GM06990 (cell line): ENCODE results near the genes FBXO36, SPATA3 and B3GNT7.

DNA sequence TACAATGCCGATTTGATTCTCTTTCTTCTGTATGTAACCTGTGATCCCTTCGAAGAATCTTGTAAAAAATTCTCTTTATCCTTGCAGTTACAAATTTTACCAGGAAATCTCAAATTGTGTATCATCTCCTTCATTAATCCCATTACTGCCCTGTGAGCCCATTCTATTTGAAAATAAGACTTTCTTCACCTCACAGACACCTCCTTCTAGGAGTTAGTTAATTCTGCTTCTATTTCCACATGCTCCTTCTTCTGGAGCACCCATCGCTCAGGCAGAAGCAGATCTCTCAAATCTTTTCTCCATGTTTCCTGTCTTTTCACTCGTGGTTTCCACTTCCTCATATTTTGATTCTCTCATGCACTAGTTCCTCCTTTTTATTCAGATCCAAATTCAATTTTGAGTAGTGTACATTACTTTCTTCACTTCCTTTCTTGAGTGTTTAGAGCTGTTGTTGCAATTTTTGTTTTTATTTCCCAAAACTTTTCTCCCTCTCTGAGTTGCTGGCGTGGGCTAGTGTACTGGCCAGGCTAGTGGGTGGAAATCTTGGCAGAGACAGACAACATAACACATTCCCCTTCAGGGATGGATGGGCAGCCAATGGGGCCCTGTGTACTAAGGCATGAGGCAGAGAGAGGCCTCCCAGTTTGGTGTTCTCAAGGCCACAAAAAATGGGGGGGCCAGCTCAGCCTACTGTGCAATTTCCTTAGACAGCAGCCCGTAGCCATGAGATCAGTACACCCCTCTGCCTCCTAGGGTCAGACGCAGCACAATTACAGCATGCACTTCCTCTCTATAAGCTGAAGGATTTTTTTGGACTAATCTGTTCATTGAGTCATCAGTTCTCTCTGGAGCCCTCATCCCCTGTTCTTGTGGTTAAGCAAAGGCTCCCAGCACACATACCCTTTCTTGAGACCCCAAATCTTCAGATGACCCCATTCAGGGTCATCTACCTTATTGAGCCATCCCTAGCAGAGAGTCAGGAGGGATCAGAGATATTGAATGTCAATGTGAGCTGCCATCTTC lies 145.1 kb upstream of the PID1 start:
- RRBS: no CpG with 5 or more reads among the region's 7 CpGs

DNA sequence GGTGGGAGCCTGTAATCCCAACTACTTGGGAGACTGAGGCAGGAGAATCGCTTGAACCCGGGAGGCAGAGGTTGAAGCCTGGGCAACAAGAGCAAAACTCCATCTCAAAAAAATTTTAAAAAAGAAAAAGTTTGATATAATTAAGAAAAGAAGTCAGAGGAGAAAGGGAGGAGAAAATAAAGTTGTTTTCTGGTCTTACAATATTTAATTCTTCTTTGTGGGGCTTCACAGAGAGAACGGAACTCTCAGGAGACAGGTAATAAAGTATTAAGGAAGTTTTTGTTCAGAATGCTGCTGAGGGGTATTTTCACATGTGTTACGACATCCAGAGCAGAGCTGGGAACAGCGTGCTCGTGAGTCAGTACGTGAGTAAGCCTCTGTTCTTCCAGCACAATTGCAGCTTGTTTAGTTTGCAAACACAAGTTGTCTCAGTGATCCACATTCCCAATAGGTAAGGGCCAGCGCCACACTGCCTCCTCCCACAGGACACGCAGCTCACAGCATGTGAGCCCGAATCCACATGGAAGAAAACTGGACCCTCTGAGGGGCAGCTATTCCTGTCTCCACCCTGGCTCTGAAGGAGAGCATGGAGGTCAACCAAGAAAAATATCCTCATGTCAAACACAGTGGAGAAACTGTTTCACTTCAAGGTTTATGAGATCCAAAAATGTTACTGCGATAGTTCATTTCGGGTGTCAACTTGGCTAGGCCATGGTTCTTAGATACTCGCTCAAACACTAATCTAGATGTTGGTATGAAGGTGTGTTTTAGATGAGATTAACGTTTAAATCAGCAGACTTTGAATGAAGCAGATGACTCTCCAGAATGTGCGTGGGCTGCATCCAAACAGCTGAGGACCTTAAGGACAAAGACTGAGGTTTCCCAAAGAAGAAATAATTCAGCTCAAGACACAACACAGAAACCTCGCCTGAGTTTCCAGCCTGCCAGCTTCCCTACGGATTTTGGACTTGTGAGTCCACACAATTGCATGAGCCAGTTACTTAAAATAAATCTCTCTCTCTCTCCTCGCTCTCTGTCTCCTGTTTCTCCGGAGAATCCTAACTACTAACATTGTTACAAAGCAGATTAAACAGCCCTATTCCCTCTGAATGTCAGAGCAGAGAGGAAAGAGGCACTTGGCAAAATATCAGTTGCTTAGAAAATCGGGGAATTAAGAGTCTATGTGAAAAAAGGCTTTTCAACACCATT lies 174.1 kb upstream of the PID1 start:
- RRBS: no CpG with 5 or more reads among the region's 20 CpGs

DNA sequence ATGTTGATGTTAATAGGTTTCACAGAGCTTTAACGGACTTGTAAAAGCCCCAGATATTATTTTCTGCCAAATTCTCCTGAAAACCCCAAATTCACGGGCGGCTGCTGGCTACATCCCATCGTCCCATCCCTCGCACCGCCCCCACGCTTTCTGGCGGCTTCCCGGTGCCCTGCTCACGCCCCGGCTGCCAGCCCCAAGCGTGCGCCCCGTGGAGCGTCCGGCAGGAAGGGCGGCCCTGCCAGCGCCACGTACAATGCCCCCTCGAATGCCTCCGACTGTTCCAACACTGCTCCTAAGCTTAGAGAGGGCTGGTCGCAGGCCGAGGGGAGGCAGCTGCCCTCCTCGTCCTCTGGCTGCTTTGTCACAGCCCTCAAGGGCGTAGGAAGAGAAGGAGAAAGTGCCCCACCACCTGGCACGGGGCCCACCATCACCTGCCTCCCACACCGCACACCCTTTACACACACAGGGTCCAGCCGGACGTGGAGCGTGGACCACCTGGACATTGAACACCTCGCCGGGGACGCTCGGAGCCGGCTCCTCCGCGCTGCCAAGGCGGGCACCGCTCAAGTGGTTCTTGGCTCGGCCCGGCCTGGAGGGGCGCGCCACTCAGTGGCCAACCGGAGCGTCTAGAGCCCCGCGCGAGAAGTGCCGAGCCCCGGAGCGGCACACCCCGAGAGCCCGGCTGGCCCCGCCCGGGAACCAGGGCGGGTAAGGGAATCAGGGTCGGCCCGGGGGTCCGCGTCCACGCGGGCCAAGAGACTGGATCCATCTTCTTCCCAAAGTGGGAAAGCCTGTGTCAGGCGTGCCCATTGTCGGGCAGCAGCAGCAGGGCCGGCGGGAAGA lies 881 bp downstream of the DNER start:
- RRBS: 8% methylated on average over 34 of the region's 66 CpGs

DNA sequence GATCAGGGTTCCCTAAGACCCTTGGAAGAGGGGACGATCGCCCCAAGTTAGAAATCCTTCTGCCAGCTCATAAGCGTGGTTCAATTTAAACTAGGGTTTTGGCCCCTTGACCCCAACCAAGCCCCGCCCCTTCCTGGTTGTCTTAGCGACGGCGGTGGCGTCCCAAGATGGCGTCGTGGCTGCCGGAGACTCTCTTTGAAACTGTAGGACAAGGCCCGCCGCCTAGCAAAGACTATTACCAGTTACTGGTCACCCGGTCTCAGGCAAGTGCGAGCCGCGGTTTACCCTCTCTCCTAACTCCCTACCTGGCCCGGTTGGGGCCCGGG lies at the start of gene FBXO36:
TSS of gene FBXO36 (plus strand) at position 157 of the 326 bp plus-strand sequence.
- RRBS: 5% methylated on average over 8 of the region's 19 CpGs

GRCh38 chr2:230086576-230086973 lies 17.9 kb upstream of the SLC16A14 start:
- RRBS: no CpG with 5 or more reads among the region's 5 CpGs

GRCh38 chr2:230166907-230167444 lies 52.8 kb downstream of the SP110 start:
- RRBS: no CpG with 5 or more reads among the region's 5 CpGs

- RRBS: no CpG with 5 or more reads among the region's 1 CpG
Observed at GRCh38 chr2:230409339-230409548, 6.8 kb upstream of the SP100 start.

GRCh38 chr2:230513527-230513962 lies 97.5 kb downstream of the SP100 start:
- RRBS: no CpG with 5 or more reads among the region's 4 CpGs

GRCh38 chr2:230582946-230583482 lies 129.6 kb upstream of the CAB39 start:
- RRBS: no CpG with 5 or more reads among the region's 6 CpGs

DNA sequence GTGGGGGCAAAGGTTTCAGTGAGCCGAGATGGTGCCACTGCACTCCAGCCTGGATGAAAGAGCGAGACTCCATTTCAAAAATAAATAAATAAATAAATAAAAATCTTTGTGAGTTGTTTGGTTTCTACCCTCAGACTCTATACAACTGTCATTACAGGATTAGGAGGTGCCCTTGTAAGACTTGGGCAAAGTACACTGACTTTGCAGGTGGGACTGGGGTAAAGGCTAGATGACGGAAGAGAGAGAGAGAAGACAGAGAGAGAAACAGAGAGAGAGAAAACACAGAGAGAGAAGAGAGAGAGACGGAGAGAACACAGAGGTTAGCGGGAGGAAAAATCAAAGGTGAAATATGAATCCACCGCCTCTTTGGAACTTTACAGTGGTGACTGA lies 25.3 kb upstream of the CAB39 start:
- RRBS: no CpG with 5 or more reads among the region's 6 CpGs

DNA sequence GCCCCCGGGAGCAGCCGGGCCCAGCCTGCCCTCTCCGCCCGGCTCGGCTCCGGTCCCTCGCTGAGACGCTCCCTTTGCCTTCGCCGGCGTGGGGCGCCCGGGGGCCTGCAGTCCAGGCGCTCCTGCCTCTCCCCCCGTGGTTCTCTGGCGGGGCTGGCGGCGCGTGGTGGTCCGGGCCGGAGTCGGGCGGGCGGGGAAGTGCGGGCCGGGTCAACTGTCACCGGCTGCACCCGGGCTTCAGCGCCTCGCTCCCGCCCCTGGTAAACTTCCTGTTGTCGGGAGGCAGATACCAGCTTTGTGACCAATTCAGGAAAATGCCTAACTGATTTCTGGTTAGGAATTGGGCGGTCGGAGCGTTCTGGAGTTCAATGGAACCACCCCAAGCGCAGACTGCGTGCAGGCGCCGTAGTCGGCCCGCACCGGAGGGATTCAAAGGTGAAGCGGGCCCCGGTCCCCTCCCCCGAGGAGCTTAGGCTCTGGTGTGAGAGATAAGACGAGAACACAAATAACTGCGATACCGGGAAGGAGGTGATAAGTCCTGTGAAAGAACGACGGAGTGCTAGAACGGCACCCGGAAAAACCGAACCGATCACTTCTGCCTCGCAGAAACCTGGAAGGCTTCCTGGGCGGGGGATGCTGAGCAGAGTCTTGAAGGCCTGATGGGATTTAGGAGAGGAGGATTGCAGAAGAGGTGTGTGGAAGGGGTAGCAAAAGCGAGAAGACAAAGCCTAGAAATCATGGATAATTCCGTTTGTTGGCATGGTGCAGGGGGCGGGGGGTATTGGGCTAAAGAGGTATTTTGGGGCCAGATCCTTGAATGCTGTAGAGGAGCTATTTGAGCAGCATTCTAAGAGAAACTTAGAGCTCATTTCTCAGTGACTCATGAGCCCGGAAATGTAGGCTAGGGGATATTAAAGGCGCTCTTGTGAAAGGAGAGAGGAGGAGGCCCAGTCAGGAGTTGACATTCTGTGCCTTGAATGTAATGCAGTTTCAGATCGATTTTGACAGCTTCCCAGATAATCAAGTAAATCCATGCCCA lies 1.0 kb downstream of the CAB39 start:
- RRBS: 4% methylated on average over 14 of the region's 62 CpGs

DNA sequence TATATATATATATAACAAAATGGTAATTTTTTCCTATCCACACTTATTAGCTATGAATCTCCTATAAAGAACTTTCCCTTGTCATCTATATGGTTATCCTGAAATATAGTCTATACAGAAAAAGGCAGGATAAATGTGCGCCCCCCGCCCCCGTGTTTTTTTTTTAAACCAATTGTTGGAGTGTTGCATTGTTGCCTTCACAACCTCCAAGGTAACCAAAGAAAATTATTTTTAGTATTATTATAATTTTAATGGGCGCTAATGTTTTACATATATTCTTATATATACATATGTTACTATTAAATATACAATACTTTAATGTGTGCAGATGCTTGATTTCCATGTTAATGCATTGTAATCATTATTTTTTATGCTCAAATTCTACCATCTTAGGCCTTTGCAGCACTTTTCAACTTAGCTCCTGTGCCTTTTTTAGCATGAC lies 36.2 kb downstream of the CAB39 start:
- RRBS: no CpG with 5 or more reads among the region's 4 CpGs

- RRBS: no CpG with 5 or more reads among the region's 16 CpGs
Observed at GRCh38 chr2:230894183-230894869, 29.6 kb downstream of the ITM2C start.

DNA sequence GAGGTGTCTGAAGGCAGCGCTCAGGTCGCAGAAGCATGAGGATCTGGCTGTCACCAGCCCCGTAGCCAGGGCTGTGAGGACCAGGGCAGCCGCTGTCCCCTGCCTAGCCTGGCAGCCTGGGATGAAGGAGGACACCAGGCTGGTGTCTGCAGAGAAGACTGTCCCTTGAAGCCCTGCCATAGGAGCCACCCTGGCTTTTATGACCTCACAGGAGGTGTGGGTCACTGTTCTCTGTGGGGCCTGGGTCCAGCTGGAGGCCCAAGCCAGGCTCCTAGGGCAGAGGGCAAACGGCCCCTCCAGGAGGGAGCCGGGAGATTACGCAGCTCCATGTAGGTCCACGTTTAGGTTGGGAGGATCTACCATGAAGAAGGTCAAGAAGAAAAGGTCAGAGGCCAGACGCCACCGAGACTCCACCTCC lies at the start of gene SPATA3:
TSS of gene SPATA3 (plus strand) at position 249 of the 418 bp plus-strand sequence.
- RRBS: no CpG with 5 or more reads among the region's 10 CpGs

- RRBS: no CpG with 5 or more reads among the region's 10 CpGs
Observed at GRCh38 chr2:231187601-231188135, 10.8 kb upstream of the ARMC9 start.

DNA sequence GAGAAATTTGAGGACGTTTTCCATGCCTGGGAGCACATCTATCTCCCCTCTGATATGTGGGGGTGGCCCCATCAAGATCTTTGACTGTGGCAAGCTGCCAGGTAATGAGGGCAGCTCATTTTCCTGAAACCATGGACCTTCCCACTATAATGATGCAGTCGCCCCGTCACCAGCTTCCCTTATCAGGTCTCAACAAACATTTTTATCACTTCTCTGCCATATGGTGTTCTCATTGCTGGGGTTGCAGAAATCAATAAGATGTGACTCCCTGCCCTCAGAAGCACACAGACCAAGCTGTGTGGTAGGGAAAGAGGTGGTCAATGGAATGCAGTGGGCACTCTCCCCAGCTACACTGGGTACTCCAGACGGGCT lies 48.4 kb upstream of the B3GNT7 start:
- RRBS: no CpG with 5 or more reads among the region's 4 CpGs

- RRBS: 4% methylated on average over 47 of the region's 99 CpGs
Observed at GRCh38 chr2:231395256-231396117, at the start of gene B3GNT7. Gene B3GNT7 (plus strand): TSS chr2:231395710.

- RRBS: no CpG with 5 or more reads among the region's 13 CpGs
Observed at GRCh38 chr2:231399833-231400814, 4.6 kb downstream of the B3GNT7 start.

- RRBS: 76% methylated on average over 1 of the region's 13 CpGs
Observed at GRCh38 chr2:231402832-231403254, 7.3 kb downstream of the B3GNT7 start.

- RRBS: no CpG with 5 or more reads among the region's 15 CpGs
Observed at GRCh38 chr2:231408547-231408980, 13.1 kb downstream of the B3GNT7 start.